Epithelial cell of prostate (primary cell): ENCODE measurements around a stretch of chr9.

DNA sequence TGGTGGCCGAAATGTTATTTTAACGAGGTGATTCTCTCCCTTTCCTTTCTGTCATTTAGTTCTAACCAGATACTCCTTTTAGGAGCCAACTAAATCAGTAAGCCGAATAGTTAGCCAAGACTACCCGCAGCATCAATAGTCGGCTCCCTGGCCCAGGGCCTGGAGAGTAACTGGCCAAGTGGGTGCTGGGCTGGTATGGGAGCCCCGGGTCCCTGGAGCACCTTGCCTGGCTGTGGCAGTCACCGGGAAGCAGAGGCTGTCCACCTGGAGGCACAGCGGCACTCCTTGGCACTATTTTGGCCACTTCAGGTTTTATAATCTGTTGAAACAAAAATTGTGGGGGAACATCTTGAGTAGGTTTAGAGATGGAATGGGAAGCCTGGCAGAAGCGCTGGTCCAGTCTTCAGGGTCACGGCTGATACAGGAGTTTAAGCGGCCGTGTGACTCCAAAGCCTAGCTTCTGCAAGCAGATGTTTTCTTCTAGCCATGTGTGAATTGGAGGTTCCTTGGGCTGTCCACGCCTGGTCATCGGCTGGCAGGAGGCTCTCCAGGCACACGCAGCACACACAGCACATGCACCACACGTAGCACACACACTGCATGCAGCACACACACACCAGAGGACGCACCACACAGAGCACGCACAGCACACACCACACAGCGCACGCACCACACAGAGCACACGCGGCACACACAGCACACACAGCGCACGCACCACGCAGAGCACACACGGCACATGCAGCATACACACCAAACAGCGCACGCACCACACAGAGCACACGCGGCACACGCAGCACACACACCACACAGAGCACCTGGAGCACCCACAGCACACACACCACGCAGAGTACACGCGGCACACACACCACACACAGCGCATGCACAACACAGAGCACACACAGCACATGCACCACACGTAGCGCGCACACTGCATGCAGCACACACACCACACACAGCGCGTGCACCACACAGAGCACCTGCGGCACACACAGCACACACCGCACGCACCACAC, 234.5 kb downstream of the FANCC start:
- RRBS, result 0% methylated on average over 1 of the region's 43 CpGs

DNA sequence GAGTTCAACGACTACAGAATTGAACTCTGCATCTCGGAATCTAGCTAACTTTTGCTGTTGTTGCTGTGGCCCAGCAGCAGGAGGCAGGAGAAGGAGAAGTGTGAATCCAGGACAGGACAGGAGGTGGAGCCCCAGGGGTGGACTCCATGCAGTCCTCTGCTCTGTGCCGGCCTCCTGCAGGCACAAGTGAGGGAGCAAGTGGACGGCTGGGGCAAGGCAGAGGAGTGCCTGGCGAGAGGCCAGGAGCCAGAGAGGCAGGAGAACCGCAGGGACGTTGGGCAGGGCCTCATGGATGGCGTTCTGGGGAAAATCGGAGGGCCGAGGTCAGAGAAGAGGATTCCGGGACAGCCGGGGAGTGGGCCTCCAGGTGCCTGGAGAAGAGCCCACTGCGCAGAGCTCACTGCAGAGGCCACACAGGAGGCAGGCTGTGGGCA, 214.1 kb downstream of the FANCC start:
- RRBS, result no CpG with 5 or more reads among the region's 13 CpGs

DNA sequence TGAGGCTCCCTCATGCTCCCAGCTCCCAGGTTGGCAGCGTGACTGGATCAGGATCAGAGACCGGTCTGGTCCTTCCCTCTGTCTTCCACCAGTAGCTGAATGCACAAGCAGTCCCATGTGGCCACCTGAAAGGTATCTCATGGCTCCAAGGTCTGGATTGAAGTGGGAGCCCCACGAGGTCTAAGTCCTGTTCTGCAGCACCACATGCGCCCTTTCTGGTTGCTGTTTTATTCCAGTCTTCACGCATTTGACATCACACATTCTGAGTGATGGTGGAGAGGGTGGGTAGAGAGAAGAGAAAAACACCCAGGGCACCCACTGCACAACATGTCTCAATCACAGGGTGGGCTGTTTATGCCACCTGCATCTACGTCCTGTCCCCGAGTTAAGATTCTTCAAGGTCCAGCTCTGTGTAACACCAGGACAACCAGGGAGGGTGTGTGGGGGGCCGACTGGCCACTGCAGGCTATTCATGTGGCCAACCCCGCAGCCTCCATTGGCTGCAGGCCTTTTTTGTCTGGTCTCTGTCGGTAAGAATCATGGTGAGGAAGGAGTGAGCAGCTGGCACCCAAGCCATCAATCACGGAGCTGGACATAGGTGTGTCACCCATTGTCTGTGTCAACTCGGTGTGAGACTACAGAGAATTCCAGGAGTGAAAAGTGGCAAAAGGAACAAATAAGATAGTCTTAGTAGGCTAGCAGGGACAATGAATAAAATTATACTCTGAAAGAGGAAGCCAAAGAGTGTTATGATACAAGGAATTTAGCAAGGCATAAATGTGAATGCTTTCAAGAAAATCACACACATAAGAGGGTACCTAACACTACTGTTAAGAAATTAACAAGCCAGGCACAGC, 204.6 kb downstream of the FANCC start:
- RRBS, result no CpG with 5 or more reads among the region's 12 CpGs

GRCh38 chr9:95157730-95158178, 159.8 kb downstream of the FANCC start:
- RRBS, result no CpG with 5 or more reads among the region's 5 CpGs

- RRBS, result no CpG with 5 or more reads among the region's 2 CpGs
Observed at GRCh38 chr9:95501162-95501701, 7.8 kb downstream of the PTCH1 start.

GRCh38 chr9:95570203-95570755, 61.2 kb upstream of the PTCH1 start:
- RRBS, result 26% methylated on average over 7 of the region's 25 CpGs

- RRBS, result no CpG with 5 or more reads among the region's 1 CpG
Observed at GRCh38 chr9:95879916-95880348, 4.4 kb downstream of the ERCC6L2 start.

GRCh38 chr9:96048975-96049819, 173.7 kb downstream of the ERCC6L2 start:
- RRBS, result 13% methylated on average over 11 of the region's 39 CpGs

DNA sequence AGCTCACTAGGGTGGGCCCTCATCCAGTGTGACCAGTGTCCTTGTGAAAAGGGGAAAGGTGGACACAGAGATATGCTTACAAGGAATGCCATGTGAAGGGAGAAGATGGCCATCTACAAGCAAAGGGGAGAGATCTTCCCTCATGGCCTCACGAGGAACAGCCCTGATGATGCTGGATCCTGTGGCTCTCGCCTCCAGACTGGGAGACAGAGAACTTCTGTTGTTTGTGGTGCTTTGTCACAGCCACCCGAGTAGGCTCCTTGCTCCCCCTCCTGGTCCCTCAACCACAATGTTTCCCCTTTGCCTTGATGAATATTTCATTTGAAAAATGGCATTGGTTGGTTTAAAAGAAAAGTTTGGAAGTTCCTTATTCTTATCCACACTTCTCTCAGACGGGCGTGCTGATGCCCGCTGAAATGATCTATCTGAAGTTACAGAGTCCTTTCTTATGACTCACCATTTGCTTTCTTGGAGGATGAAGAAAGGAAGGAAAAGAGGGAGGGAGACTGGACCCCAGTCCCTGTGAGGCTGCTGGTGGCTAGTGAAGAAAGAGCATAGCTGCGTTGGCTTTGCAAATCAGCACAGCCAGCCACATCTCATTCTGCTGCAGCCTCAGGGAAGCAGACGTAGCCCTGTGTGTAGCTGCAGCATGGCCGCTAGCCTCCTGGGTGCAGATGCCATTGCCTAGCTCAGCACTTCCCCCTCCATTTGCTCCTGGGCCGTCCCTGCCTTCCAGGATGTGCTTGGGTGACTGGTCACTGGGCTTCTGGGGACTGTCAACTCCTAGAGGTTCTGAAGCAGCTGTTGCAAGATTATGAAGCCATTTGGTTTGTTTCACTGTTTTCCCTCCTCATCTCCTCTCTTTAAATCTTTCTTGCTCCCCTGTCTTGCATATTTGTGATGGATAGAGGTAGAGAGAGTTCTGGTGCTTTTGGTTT, 185.9 kb downstream of the ERCC6L2 start:
- RRBS, result no CpG with 5 or more reads among the region's 10 CpGs

DNA sequence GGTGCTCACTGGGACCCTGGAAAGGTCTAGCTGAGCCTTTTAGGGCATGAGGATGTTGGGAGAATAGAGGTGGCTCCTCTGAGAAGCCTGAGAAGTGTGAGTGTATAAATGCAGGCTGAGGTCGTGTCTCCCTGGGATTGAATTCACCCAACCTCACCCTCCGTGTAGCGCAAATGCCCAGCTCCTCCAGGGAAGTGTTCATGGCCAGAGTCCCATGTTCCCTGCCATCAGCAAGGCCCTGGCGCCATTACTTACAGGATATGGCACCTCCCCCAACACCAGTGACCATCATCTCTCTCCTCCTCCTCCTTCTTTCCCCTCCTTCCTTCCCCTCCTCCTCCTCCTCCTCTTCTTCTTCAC, 206.8 kb downstream of the HSD17B3 start:
- RRBS, result no CpG with 5 or more reads among the region's 4 CpGs

- RRBS, result no CpG with 5 or more reads among the region's 6 CpGs
Observed at GRCh38 chr9:96344487-96345224, 38.9 kb downstream of the SLC35D2 start.

DNA sequence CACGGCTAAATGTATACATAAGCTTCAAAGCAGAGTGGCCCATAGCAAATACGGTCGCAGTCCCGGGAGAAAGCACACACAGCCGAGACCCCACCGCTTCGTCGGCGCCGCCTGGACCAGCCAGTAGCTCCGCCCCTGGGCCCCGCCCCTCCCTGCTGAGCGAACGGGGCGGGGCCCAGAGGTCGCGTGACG, 241 bp upstream of the HABP4 start:
- RRBS, result no CpG with 5 or more reads among the region's 18 CpGs

DNA sequence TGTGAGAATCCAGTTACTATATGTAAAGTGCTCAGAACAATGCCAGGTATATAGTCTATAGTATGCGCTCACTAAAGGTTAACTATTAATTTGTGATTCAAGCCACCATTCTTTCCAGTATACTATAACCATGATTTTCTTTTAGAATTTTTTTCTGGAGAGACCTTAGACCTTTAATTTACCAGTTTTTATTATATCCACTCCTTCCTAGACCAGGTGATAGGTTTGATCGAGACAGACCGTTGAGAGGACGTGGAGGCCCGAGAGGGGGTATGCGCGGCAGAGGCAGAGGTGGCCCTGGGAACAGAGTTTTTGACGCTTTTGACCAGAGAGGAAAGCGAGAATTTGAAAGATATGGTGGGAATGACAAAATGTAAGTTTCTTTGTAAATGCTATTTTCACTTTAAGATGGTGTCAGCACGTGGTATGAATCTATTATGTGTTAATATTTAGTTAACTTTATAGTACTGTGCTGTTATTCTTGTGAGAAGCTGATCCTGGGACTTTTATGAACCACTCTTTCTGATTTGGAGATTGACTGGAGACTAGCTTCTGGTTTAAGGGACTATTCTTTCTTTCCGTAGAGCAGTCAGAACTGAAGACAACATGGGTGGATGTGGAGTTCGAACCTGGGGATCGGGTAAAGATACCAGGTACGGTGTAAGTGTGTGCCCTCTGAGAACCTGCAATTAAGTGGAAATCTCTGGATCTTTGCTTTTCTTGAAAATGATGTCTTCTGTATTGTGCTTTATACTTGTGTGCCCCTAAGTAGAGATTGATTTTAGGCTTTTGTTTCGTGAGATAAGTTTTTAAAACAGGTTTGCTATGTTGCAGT, 15.4 kb downstream of the HABP4 start:
- RRBS, result no CpG with 5 or more reads among the region's 15 CpGs

GRCh38 chr9:96757203-96757808, 20.6 kb downstream of the ZNF510 start:
- RRBS, result no CpG with 5 or more reads among the region's 2 CpGs

DNA sequence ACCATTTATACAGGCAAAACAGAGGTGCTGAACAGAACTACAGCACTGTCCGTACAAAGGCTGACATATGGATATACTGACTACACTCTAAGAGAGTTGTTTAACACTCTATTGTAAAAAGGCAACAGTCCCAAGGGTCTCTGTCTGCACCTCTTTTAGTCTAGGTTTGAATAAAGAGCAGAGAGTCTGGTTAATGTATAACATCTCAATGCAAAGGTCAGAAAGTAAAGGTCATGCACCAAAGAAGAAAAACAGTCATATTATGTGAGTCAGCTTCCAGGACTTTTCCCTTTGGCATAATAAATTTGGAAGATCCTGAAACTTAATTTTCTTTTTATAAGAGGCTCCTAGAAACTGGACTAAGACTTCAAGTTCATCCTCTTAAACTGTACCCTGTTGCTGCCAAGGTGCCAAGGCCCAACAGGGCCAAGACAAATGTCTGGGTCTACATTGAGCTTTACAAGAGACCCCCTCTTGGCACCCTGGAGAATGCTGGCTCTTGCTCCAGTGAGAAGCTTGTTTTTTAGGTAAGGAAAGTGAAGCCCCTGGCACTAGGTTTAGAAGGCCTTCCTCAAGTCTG, 29.5 kb upstream of the TDRD7 start:
- RRBS, result no CpG with 5 or more reads among the region's 1 CpG

DNA sequence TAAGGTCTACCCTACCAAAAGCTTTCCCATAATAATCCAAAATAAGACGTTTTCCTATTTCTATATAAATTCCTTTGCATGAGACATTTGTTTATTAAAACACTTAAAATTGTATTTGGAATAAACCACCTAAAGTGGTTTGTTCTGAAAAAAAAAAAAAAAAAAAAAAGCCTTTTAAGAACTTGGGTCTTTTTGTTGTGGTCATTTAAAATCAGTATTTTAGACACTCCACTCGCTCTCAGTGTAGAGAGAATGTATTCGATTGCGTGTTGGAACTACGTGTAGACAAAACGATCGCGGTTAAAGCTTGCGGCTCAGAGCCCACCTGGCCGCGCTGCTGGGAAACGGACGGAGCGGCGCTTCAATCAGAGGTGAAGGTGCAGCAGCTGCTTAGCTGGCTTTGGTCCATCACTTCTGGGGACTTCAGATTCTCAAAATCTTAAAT, 547 bp upstream of the TMOD1 start:
- RRBS, result no CpG with 5 or more reads among the region's 15 CpGs

DNA sequence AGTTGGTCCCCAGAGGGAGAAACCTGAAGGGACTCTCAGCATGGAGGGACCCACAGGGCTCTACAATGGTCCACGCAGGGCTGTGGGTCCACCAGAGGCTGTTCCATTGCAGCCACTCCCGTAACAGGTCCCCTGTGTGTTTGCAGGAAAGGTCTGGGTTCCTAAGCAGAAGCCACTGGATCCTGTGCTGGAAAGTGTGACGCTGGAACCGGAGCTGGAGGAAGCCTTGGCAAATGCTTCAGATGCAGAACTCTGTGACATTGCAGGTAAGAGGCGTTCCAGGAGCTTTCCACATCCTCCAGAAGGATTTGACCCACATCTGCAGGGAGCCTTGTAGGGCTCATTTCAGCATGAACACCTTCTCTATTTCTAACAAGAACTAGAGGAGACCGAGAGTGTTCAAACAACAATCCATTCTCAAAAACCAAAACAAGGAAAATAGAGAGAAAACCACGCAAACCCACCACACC, 51.7 kb downstream of the TMOD1 start:
- RRBS, result no CpG with 5 or more reads among the region's 7 CpGs

DNA sequence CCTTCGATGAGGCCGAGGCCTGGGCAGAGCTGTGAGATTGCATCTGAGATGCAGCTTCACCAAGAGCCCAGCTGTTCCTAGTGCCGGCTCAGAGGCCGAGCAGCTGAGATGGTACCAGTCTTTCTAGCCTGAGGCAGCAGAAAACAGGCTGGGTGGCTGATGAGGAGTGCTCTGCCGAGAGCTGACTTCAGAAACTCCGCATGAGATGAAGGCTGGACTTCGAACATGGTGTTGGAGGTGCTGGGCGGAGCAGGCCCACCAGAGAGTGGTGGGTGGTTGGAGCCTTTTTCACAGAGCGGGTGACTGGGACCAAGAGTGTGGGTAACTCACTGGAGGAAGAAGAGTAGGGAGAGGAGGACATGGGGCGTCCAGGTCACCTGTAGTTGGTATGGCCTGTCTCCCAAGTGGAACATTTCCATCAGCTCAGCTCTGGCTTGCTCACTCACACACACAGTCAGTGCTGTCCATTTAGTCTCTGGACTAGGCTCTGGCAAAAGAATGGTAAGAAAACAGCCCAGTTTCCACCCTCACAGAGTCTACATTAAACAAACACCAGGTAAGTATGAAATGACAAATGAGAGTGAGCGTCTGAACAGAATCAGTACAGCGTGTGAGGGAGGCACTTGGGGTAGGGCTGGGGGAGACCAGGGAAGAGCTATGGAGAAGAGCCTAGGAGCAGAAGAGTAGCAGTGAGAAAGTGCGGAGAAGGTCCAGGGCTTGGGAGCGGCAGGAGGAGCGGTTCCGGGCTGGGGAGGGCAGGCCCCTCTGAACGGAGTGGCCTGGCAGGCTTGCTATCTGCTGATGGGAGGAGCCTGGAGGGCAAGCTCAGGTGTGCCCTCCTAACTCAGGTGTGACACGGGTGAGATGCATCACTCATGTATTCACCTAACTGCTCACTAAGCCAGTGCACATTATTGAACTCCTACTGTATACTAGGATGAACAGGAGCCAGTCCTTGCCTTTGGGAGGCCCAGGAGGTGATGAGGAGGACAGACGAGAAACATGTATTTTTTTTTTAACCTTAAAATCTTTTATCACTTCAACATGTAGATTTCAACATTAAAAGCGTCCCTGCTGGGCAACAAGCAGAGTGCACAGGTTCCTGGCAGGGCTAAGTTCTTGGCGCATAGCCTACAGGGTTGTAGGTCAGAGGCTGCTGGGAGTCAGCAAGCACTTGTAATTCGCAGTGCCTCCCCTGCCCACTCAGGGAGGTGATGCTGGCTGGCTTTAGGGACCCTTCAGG, 55.1 kb downstream of the TMOD1 start:
- RRBS, result no CpG with 5 or more reads among the region's 22 CpGs

DNA sequence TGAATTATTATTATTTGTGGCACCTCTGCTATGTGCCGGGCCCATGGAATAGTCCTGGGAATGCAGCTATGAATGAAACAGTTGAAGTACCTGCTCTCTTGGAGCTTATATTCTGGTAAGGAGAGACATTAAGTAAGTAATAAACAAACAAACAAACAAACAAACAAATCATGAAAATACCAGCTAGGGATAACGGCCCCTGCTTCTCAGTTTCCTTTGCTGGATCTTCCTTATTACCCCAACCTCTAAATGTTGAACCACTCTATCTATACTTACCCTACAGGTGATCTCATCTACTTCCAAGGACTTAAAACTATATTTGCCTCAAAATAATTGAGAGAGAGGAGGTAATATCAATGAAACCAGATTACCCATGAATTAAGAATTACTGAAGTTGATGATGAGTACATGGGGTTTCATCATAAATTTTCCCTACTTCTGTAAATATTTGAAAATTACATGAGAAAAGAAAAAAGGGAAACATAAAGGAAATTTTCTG, 2.8 kb downstream of the TSTD2 start:
- RRBS, result no CpG with 5 or more reads among the region's 2 CpGs